ENCODE measurements around a stretch of chr11.

- PRO-cap, 4 experiments: no peak in any of the 4 experiments
- RAMPAGE, long total RNA, 2 experiments: no peak in any of the 2 experiments
- RRBS: no CpG with 5 or more reads among the region's 11 CpGs
These were observed 94.4 kb upstream of the TBCEL start for GRCh38 chr11:120929464-120929890.

GRCh38 chr11:120952804-120953026, 71.2 kb upstream of the TBCEL start:
- PRO-cap, 4 experiments: no peak in any of the 4 experiments
- RAMPAGE, long total RNA, 2 experiments: no peak in any of the 2 experiments
- RRBS: no CpG with 5 or more reads among the region's 9 CpGs

DNA sequence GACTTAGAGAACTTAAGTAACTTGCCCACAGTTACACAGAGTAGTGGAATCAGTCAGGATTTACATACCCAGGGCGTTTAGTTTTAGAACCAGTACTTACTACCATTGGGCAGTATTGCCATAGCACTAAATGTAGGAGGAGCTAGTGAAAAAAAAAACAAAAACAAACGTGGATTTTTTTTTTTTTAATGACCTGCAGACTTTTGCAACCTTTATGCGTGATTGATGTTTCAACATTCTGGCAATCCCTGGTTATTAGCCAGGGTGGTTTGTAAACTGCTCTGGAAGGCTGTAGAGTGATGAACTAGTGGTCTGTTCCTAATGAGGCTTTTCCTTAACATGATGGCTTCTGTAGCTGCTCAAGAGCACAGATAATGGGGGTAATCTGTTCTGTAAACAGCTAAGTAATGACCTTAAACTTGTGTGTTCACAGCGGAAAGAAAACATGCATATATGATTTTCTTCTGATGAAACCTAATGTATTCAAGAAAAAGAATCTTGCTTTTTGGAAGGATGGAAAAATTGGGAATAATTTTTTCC, 11.5 kb downstream of the TBCEL start:
- PRO-cap, 4 experiments: no peak in any of the 4 experiments
- RAMPAGE, long total RNA, 2 experiments: no peak in any of the 2 experiments
- RRBS: no CpG with 5 or more reads among the region's 4 CpGs

DNA sequence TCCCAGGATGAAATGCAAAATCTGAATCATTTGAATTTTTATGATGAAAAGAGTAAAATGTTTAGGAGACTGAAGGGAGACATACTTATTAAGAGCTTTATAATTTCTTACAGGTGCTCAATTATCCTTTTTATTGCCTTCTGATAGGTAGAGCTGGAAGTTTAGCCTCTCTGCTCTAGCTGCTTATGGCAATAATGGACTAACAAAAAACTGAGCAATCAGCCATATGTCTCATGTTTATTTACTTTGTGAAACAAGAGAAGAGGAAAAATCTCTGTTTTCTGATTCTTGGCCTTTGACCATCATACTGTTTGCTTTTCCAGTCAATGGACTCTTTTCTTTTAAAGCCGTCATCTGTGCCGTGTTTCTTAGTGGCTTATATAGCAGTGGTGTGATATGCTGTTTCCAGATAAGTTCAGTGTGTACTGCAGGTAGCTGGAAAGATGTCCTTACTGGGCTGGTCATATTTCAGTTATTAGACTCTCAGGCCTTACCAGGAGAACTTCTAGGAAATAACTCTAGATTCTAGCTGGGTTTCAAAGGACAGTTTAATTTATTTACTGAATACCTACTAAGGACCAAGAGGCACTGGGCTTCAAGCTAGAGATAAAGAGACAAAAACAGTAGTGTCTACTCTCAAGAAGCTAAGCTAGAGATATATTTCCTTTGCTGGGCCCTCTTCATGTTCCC, 33.6 kb upstream of the TECTA start:
- PRO-cap, 4 experiments: no peak in any of the 4 experiments
- RAMPAGE, long total RNA, 2 experiments: no peak in any of the 2 experiments
- RRBS: no CpG with 5 or more reads among the region's 2 CpGs

DNA sequence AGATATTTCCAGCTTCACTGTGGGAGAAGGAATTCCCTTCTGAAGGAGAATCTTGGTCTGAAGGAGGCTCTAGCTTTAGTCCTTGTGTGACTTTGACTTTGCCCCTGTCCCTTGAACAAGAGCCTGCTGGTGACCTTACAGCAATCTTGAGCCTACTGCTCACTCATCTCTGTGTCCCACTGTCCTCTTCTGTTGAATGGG, 10.5 kb downstream of the TECTA start:
- PRO-cap, 4 experiments: peak in 1 of 4 experiments; most common plus-strand start position 96 of the sequence (in 1)
- RAMPAGE, long total RNA, 2 experiments: no peak in any of the 2 experiments

DNA sequence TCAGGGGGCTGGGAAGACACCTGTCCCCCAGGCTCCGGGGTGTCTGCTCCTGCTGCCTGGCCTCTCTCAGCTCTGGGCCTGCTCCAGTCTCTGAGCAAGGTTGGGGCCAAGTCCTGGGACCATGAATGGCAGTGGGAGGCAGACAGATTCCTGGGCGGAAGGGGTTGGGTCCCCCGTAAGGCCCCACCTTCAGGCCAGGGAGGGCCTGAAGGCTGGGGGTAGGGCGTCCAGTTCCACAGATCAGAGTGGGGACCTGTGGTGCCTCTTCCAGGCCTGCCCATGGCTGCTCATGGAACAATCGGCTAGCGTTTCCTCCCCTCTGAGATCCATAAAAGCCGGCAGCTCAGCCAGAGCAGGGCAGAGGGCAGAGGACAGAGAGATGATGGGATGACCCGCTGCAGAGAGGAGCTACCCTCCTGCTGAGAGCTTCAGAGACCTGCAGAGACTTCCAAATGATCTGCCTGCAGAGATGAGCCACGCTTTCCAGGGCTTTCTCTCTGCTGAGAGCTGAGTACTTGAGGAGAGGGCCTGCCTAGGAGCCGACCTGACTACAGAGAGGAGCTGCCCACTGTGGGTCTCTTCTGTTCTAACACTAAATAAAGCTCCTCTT, 46.1 kb upstream of the SC5D start:
- PRO-cap, 4 experiments: no peak in any of the 4 experiments
- RAMPAGE, long total RNA, 2 experiments: no peak in any of the 2 experiments
- RRBS: no CpG with 5 or more reads among the region's 10 CpGs

DNA sequence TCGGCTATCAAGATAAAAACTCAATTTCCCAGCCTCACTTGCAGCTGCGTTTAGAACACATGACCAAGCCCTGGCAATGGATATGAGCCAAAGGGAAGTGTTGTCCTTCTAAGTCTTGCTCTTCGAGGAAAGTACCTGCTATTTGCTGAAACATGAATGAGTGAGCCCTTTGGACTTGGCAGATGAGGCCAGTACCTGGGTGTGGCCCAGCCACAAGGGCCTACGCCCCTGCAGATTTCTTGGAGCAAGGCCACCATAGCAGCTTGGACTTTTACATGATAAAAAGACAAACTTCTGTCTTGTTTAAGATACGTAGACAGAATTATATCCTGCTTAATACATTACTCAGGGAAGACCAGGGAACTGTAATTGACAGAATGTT, 60.1 kb upstream of the SORL1 start:
- PRO-cap, 4 experiments: no peak in any of the 4 experiments
- RAMPAGE, long total RNA, 2 experiments: no peak in any of the 2 experiments
- RRBS: no CpG with 5 or more reads among the region's 5 CpGs

GRCh38 chr11:121454342-121454595, 2.2 kb downstream of the SORL1 start:
- PRO-cap, 4 experiments: no peak in any of the 4 experiments
- RAMPAGE, long total RNA, 2 experiments: no peak in any of the 2 experiments
- RRBS: no CpG with 5 or more reads among the region's 1 CpG

DNA sequence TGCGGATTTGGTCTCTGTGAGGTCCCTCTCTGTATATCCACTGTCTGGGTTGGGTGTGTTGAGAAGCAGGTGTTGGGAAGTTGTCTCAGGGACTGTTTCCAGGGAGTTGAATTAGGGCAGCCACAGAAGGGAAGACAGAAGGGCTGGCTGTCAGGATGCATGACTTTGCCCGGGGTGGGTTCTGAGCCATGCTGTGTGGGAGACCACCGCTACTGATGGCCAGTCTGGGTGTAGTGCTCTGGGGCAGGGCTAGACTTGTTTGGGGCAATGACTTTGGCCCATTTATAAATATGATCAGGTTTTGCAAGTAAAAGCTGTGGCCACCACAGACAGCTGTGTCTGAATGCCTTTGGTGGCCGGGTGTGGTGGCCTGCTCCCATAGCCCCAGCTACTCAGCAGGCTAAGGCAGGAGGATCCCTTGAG, 19.5 kb downstream of the SORL1 start:
- PRO-cap, 4 experiments: no peak in any of the 4 experiments
- RAMPAGE, long total RNA, 2 experiments: no peak in any of the 2 experiments
- RRBS: no CpG with 5 or more reads among the region's 4 CpGs

DNA sequence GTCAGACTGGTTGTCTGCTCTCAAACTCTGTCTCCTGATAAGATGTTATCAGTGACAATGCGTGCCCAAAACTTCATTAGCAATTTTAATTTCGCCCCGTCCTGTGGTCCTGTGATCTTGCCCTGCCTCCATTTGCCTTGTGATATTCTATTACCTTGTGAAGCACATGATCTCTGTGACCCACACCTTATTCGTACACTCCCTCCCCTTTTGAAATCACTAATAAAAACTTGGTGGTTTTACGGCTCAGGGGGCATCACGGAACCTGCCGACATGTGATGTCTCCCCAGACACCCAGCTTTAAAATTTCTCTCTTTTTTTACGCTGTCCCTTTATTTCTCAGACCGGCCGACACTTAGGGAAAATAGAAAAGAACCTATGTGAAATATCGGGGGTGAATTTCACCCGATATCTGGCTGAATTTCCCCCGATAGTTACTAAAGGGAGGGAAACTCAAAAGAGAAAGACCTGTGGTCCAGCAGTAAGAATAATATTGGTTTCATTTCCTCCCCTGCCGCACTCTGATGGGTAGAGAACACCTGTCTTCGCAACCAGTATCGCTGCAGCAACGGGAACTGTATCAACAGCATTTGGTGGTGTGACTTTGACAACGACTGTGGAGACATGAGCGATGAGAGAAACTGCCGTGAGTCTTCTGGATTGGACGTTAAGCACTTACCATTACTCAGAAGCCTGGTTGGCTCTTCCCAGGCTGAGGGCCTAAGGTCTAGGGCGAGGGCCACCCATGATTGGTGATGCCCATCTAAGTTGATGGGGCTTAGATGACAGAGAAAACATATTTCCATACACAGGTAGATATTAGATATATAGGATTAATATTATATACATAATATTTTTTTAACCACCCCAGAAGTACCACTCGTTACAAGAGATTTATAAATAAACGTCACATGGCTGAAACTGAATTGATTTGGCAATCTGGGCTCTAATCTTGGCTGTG, 117.8 kb downstream of the SORL1 start:
- PRO-cap, 4 experiments: no peak in any of the 4 experiments
- RAMPAGE, long total RNA, 2 experiments: no peak in any of the 2 experiments
- RRBS: no CpG with 5 or more reads among the region's 24 CpGs

DNA sequence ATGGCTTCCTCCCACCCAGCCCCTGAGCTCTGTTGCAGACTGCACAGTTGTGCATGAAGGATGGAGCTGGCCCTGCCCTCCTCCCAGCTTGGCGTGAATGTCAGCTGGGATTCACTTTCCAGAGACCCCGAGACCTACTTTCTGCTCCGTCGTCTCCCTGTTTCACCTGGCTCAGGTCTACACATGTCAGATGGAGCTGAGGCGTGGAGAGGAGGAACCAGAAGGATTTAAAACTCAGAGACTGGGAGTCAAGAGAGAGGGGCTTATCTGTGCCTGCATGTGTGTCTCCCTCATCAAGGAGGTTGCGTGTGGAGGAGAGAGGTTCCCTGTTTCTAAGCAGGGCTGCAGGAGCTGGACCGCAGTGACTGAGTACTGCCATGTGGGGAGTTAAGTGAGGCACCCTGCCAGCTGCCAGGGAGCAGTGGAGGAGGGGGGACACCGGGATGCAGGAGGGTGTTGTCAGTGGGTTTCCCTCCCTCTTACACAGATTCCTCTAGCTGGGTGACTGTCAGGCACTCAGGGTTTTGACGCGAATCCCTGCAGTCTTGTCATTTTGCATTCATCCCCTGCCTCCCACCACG, 120.3 kb downstream of the SORL1 start:
- PRO-cap, 4 experiments: no peak in any of the 4 experiments
- RAMPAGE, long total RNA, 2 experiments: no peak in any of the 2 experiments
- RRBS: no CpG with 5 or more reads among the region's 11 CpGs

GRCh38 chr11:121932131-121932419, 183.9 kb downstream of the BLID start:
- PRO-cap, 4 experiments: no peak in any of the 4 experiments
- RAMPAGE, long total RNA, 2 experiments: no peak in any of the 2 experiments
- RRBS: no CpG with 5 or more reads among the region's 2 CpGs

- PRO-cap, 4 experiments: no peak in any of the 4 experiments
- RAMPAGE, long total RNA, 2 experiments: no peak in any of the 2 experiments
- RRBS: no CpG with 5 or more reads among the region's 5 CpGs
These were observed 64.4 kb upstream of the BLID start for GRCh38 chr11:122180251-122181072.

DNA sequence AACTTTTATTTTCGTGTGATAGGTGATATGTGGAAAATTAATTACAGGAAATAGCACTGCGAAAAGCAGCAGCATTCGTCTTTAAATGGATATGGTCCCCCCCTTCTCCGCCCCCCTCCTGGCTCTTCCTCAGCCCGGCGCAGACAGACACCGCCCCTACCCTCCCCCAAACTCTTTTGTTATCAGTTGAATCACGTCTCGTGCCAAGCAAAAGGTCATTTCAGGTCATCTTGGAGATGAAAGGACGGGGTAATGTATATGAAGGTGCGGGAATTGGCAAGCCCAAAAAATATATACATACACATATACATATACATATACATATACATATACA, 214.7 kb upstream of the UBASH3B start:
- PRO-cap, 4 experiments: peak in 2 of 4 experiments; most common minus-strand start position 93 of the sequence (in 1)
- RAMPAGE, long total RNA, 2 experiments: no peak in any of the 2 experiments
- RRBS: no CpG with 5 or more reads among the region's 11 CpGs

- PRO-cap, 4 experiments: no peak in any of the 4 experiments
- RAMPAGE, long total RNA, 2 experiments: no peak in any of the 2 experiments
- RRBS: no CpG with 5 or more reads among the region's 9 CpGs
These were observed 81.1 kb downstream of the UBASH3B start for GRCh38 chr11:122736407-122737198.

- PRO-cap, 4 experiments: no peak in any of the 4 experiments
- RAMPAGE, long total RNA, 2 experiments: no peak in any of the 2 experiments
- RRBS: no CpG with 5 or more reads among the region's 14 CpGs
These were observed 87.0 kb downstream of the UBASH3B start for GRCh38 chr11:122742272-122743191.

- PRO-cap, 4 experiments: no peak in any of the 4 experiments
- RAMPAGE, long total RNA, 2 experiments: no peak in any of the 2 experiments
- RRBS: no CpG with 5 or more reads among the region's 7 CpGs
These were observed 61.8 kb upstream of the CRTAM start for GRCh38 chr11:122776260-122777054.

GRCh38 chr11:123052849-123053745, 8.8 kb downstream of the HSPA8 start:
- PRO-cap, 4 experiments: no peak in any of the 4 experiments
- RAMPAGE, long total RNA, 2 experiments: no peak in any of the 2 experiments
- RRBS: no CpG with 5 or more reads among the region's 5 CpGs

- PRO-cap, 4 experiments: peak in 3 of 4 experiments; most common minus-strand start chr11:123058996 (in 2)
- RAMPAGE, long total RNA, 2 experiments: no peak in any of the 2 experiments
- RRBS: no CpG with 5 or more reads among the region's 19 CpGs
These were observed 2.8 kb downstream of the HSPA8 start for GRCh38 chr11:123058881-123059810.

DNA sequence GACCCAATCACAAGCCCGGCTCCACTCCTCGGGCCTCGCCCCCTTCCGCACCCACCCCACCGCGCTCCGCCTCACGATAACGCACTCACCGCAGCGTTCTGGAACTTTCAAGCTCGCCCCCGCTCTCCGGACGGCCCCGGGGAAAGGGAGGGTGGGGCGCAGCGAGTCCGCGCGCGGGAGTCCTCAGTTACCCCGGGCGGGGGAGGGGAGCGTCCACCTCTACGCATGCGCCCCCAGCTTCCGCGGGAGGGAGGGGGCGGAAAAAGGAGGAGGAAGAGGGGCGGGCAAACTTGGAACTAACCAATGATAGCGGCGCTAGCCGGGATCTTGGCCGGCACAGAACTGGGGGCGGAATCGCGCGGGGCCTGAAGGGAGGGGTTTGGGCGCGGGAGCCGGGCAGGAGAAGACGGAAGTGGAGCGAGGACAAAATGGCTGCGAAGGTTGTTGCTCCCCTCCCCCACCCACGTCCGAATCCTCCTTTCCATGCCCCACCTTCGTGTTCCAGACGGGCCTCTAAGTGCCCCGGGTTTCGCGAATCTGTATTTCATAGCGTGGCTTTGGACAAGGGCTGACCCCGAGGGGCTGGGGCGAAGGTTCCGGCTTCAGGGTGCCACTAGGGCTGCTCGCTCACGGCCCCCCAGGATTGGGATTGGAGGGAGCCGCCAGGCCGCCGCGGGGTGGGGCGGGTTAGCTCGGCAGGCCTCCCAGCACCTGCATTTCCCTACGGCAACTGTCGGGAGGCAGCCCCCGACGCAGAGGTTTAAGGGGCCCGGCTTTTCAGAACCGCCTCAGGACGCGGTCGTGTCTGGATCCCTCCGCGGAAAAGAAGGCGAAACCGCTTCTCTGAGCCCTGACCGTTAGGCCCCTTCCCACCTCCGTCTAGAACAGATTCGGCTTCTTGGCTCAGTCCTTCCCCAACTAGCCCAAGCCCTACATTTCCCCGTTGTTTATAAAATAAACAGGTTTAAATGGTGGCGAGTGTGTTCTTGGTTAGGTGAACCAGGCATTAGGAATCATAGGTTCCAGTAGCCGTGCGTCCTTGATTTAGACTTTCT, 649 bp upstream of the HSPA8 start:
- PRO-cap, 4 experiments: peak in 4 of 4 experiments; most common plus-strand start position 729 of the sequence (in 4); most common minus-strand start position 735 of the sequence (in 4)
- RAMPAGE, long total RNA, 2 experiments: start-site peak on the plus strand in 1 of 2 experiments, centred at position 398 of the sequence, 21 reads per replicate
- RRBS: 2% methylated on average over 31 of the region's 84 CpGs